Metastatic Liver Carcinoma in the Adrenal Gland (tissue), 2 donors: ENCODE results near the gene NOBOX.

- PRO-cap, 2 experiments = no peak in any of the 2 experiments
Measured at GRCh38 chr7:143409222-143409638, 574 bp upstream of the EPHA1 start.

DNA sequence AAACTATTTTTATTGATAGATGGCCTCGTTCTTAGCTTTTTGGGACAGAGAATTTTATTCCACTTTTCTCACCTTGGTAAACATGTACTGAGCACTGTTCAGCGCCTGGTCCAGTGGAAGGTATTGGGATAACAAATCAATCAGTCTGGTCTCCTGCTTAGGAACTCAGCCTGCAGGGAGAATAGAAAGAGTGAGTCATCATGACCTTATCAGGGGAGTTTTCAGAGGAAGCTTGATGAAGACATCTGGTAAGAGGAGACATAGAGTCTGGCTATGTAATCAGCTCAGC is 14.2 kb downstream of the TAS2R41 start:
- PRO-cap, 2 experiments = no peak in any of the 2 experiments

DNA sequence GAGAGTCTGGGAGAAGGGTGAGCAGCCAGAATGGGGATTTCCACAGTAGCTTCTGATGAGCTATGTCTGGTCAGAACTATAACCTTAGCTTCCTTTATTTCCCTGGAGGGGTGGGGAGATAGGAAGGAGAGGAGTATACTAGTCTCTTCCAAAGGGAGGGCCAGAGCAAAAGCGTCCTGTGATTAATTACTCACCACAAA is 41.8 kb downstream of the TAS2R41 start:
- PRO-cap, 2 experiments = no peak in any of the 2 experiments

GRCh38 chr7:143900171-143900889 is 1.6 kb downstream of the TCAF1 start:
- PRO-cap, 2 experiments = no peak in any of the 2 experiments

GRCh38 chr7:144410109-144410646 is at the start of gene NOBOX:
Gene NOBOX, minus strand, starts transcription at chr7:144410227.
- PRO-cap, 2 experiments = no peak in any of the 2 experiments

DNA sequence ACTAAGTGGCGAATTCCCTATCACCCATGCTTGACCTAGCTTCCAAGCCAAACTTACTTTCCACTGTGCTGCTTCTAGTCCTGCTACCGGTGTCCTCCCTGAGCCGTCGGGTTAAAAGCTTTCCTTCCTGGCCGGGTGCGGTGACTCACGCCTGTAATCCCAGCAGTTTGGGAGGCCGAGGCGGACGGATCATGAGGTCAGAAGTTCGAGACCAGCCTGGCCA is 332 bp upstream of the TPK1 start:
- PRO-cap, 2 experiments = no peak in any of the 2 experiments

- PRO-cap, 2 experiments = no peak in any of the 2 experiments
Measured at GRCh38 chr7:145681207-145681557, 435.4 kb upstream of the CNTNAP2 start.

DNA sequence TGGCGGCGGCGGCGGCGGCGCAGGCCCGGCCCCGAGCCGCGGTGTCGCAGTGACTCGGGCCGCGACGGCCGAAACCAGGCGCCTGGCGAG is 206 bp downstream of the CUL1 start:
- PRO-cap, 2 experiments = no peak in any of the 2 experiments

- PRO-cap, 2 experiments = no peak in any of the 2 experiments
Measured at GRCh38 chr7:148802761-148803583, 81.1 kb downstream of the EZH2 start.

DNA sequence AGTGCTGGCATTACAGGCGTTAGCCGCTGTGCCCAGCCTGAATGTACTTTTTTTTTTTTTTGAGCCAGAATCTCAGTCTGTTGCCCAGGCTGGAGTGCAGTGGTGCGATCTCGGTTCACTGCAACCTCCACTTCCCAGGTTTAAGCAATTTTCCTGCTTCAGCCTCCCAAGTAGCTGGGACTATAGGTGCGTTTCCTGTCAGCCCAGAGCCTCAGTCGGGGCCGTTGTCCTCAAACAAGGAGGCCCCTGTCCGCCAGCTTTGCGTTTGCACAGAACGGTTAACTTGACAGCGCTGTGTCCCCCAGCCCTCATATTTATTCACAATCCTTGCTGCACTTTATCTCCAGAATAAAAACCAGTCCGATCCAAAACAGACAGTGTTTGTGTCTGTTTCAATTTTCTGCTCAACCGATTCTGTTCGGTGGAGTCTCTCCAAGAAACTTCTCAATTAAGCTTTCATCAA is 64.5 kb downstream of the PDIA4 start:
- PRO-cap, 2 experiments = no peak in any of the 2 experiments

DNA sequence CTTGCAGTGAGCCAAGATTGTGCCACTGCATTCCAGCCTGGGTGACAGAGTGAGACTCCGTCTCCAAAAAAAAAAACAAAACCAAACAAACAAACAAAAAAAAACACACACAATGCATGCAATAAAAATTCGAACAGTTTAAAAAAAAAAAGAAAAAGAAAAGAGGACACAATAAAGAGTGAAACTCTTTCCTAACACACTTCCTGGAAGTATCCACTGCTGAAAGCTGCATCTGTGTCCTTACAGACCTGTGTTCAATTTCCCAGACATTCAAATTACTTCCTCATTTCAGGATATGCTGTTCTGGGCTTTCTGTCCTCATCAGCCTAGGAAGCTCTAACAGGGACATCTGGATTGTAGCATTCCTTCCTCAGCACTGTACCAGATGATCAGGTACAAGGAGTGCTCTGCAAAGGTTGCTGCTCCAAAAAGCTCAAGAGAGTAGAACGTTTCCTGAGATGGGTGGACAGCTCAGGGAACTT is 10.8 kb upstream of the ZNF212 start:
- PRO-cap, 2 experiments = no peak in any of the 2 experiments

- PRO-cap, 2 experiments = peak in 1 of 2 experiments; most common minus-strand start chr7:149496030 (in 1)
Measured at GRCh38 chr7:149495783-149496592, 1.6 kb downstream of the ZNF746 start.

GRCh38 chr7:149564414-149564878 is 66.8 kb upstream of the ZNF746 start:
- PRO-cap, 2 experiments = no peak in any of the 2 experiments

- PRO-cap, 2 experiments = no peak in any of the 2 experiments
Measured at GRCh38 chr7:149620902-149621713, 93.6 kb upstream of the KRBA1 start.

DNA sequence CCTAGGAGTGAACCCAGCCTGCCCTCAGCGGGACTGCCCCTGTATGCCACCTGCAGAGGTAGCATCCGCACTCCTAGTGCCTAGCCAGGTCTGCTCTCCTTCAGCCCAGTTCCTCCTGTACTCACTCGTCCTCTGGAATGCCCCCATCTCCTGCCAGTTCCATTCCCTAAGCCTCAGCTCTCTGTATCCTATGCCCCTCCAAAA is 8.1 kb upstream of the KRBA1 start:
- PRO-cap, 2 experiments = no peak in any of the 2 experiments

DNA sequence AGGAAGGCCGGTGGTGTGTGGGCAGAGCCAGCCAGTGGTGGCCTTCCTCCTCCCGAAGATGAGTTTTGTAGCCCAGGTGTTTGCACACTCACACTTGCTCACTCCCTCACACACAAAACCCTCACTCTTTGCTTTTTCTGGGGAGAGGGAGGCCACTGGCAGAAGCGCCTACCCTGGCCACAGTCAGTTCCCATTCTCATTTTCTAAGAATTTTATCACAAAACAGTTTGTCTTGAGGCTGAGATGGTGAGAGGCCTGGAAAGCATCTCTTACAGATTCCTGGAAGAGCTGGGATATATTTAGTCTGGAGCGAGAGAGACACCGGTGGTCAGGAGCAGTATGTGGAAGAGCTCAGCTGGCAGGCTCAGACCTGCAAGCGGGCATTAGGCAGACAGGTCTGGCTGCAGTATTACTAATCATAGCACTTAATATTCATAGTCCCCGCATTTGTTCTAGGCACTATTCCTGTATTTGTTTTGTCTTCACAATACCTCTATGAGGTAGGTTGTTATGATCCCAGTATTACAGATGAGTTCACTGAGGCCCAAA is 1.7 kb downstream of the KRBA1 start:
- PRO-cap, 2 experiments = no peak in any of the 2 experiments

DNA sequence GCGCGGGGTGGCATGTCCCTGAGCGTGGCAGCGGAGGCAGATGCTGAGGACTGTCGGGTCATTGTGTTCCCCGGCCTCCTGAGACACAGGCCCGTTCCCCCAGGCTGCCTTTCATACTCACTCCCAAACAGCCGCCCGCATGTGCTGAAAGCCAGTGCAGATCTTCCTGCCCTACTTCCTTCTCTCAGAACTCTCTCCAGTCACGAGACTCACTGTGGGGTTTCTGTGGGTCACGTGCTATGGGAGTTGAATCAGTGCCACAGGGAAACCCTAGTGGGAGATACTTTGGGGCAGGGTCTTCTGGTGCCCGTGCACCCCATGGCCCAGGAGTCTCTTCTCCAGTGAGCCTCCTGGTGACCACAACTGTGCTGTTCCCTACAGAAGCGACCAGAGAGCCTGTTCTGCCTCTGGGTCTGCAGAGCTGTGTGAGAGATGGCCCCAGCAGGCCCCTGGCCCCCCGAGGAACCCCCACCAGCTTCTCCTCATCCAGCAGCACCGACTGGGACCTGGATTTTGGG is 10.8 kb downstream of the KRBA1 start:
- PRO-cap, 2 experiments = no peak in any of the 2 experiments

- PRO-cap, 2 experiments = no peak in any of the 2 experiments
Measured at GRCh38 chr7:149735860-149737139, 21.5 kb downstream of the KRBA1 start.

DNA sequence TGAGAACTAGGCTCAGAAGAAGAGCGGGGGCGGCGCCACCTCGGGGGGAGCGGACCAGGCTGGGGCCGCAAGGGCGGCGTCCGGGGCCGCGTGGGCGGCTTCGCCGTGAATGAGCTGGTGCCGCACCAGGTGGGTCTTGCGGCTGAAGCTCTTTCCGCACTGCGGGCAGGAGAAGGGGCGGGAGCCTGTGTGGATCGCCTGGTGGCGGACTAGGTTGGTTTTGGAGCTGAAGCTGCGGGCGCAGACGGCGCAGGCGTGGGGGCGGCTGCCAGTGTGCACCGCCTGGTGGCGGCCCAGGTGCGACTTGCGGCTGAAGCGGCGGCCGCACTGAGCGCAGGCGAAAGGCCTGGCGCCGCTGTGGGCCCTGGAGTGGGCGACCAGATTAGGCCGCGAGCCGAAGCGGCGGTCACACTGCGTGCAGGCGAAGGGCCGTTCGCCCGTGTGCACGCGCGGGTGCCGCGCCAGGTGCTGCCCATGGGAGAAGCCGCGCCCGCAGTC is 8.6 kb downstream of the ZNF467 start:
- PRO-cap, 2 experiments = no peak in any of the 2 experiments

DNA sequence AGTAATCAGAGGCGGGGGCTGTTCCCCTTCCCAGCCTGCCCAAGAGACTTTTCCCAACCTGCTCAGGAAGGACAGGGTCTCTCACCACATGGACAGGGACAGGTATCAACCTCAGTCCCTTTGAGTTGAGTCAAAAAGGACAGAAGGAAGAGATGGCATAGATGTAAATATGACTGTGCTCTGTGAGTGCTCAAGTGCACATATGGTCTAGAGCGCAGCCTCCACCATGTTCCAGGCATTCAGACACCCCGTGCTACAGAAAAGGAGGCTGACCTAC is 2.8 kb downstream of the ZNF467 start:
- PRO-cap, 2 experiments = no peak in any of the 2 experiments